SK-MEL-5 (cell line): Measurements from ENCODE around the genes CASP4, CASP5 and NPAT.

DNA sequence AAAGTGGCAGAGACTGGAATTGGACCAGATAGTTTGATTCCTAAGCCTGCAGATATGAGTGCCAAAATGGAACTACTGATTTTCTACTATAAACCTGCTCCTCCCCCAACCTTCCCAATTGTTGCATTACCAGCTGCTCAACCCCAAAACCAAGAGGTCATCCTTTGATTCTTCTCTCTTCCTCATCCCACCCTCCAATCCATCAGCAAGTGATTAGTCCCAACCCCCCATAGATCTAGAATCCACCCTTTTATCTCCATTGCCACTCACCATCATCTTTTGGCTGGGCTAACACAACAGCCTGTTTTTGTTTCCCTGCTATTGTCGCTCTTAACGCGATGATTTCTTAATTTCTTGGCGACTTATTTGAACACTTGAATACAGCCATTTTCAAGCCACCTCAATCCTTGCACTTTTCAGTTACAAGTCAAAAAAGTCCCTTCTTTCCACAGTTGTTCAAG is 2.6 kb downstream of the TMEM123 start:
RAMPAGE:
- cytosol, long total RNA, result no peak
- long total RNA, result no peak
- nucleus, long total RNA, result no peak

RAMPAGE:
- cytosol, long total RNA, result no peak
- long total RNA, result no peak
- nucleus, long total RNA, result no peak
These were observed 12.7 kb upstream of the TMEM123 start for GRCh38 chr11:102465239-102465660.

RAMPAGE:
- cytosol, long total RNA, result no peak
- long total RNA, result no peak
- nucleus, long total RNA, result no peak
These were observed 23.4 kb upstream of the TMEM123 start for GRCh38 chr11:102475838-102476515.

GRCh38 chr11:102599744-102600370 is 25.3 kb downstream of the MMP20 start:
RAMPAGE:
- cytosol, long total RNA, result no peak
- long total RNA, result no peak
- nucleus, long total RNA, result no peak

RAMPAGE:
- cytosol, long total RNA, result no peak
- long total RNA, result no peak
- nucleus, long total RNA, result no peak
These were observed 781 bp downstream of the DYNC2H1 start for GRCh38 chr11:103109983-103110430.

DNA sequence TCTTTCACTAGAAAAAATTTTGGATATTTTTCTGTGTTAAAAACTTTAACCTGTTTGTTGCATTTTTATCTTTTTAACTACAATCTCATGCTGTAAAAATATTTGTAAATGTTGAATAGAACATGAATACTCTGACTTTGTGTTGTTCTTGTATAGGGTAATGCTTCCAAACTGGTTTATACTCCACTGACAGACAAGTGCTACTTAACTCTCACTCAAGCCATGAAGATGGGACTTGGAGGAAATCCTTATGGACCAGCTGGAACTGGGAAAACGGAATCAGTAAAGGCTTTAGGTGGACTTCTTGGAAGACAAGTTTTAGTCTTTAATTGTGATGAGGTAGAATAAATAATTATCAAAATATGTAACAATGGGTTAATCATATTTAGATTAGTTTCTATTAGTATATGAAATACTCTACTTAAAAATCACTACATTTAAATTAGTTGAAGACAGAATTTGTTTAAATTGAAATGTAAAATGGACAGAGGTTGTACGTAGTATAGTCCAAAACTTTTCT is 60.8 kb downstream of the DYNC2H1 start:
RAMPAGE:
- cytosol, long total RNA, result no peak
- long total RNA, result no peak
- nucleus, long total RNA, result no peak

DNA sequence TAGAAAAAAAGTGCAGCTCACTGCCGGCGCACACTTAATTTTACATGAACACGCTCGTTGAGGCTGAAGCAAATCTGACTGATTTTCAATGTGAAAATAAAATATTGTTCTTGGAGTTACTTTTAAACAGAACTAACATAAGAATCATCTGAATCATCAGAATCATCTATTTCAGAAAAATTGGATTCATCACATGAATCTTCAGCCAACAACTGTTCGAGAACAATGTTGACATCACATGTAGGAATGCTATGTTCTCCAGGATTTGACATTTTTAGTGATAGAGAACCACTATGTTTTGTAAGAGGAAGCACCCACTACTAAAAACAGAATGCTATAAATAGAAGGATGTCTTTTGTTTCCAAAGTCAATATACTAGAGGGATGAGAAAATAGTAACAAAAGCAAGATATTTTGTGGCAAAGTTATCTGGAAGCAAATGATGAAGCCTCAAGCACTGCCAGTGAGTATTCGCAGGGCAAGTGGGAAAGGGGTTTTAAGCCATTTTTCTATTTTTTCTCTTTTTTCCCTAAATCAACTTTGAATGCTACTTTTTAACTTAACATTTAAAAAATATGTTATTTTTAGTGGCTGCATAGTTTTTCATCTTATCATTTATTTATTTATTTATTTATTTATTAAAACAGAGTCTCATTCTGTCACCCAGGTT is 263.3 kb upstream of the DDI1 start:
RAMPAGE:
- cytosol, long total RNA, result no peak
- long total RNA, result no peak
- nucleus, long total RNA, result no peak

DNA sequence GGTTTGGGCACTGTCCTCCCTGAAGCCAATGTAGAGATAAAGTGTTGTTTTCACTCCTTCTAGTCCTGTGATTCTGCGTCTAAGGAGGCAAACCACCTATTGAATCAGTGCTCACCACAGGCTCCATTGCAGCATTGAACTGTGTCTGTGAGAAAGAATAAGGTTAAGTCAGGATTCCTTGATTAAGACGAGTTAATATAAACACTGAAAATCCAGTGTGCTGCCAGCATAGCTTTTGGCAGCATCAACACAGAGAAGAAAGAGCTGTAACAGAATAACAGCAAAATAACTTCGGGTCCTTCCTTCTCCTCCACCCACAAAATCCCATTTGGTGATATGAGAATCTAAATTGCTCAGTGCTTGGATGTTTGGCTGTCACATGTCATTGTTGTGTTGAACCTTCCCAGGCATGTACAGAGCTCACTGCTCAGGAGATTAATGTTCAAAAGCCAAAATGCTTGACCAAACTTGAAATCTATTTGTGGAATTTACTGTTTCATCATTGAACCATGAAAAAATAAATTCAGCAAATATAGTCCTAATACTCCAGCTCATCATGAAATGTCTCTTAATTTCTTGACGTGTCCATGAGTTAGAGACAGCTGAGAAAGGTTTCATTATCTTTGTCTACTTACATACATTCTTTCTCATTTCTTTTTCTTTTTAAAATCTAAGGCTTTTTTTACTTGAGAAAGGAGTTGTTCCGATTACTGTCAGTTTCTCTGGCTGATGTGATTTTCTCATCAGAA is 185.1 kb upstream of the DDI1 start:
RAMPAGE:
- cytosol, long total RNA, result no peak
- long total RNA, result no peak
- nucleus, long total RNA, result no peak

RAMPAGE:
- cytosol, long total RNA, result no peak
- long total RNA, result no peak
- nucleus, long total RNA, result no peak
These were observed 107.0 kb upstream of the DDI1 start for GRCh38 chr11:103929381-103929916.

DNA sequence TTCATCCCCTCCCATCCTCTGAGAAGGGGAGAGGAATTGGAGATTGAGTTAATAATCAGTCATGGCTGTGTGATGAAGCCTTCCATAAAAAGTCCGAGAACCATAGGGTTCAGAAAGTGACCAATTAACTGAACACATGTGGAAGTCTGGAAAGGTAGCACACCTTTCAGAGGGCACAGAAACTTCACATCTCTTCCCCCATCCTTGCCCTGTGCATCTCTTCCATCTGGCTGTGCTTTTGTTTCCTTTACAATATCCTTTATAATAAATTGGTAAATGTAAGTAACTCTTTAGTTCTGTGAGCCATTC is 250.0 kb upstream of the PDGFD start:
RAMPAGE:
- cytosol, long total RNA, result no peak
- long total RNA, result no peak
- nucleus, long total RNA, result no peak

DNA sequence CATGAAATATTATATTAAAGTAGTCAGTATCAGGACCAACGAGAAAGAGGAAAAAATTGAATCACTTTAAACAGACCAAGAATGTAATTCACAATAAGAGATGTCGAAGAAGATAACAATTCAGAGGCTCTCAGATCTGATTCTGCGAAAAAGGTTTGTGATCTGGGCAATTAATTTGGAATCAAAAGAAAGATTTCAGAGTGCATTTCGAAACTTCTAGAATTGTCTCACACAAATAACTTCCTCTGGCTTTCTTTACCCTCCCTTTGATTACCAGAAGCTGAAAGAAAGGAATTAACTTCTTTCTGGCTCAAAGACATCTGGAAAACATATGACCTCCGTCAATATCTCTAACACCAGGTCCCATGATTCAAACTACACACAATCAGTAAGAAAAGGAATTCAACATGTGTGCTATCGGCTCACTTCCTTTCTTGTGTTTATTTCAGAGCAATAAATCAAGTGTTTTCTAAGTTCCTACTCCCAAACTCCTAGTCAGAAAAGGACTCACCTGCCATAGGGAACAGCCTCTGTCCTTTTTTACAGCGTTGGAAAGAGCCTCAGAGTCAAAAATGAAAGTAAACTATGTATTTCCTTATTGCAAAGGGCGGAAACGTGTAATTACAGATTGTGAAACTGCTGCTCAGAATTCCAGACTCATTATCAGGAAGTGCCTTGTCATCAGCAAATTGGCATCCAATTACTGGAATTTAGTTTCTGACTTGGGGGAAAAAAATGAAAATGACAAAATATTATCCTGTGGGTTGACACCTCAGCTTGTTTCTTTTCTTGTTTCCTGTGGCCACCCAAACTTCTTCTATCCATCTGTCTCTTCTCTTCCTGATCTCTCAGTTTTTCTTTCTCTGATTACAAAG is at the start of gene CASP4:
TSS of gene CASP4 (minus strand) at position 567 of the 875 bp plus-strand sequence.
RAMPAGE:
- cytosol, long total RNA, result start-site peak on the minus strand centred at position 550 of the sequence, 37 bp wide, 439 and 203 reads in 2 replicates
- long total RNA, result start-site peak on the minus strand centred at position 549 of the sequence, 27 bp wide, 230 and 248 reads in 2 replicates
- nucleus, long total RNA, result start-site peak on the minus strand centred at position 552 of the sequence, 33 bp wide, 100 and 46 reads in 2 replicates

DNA sequence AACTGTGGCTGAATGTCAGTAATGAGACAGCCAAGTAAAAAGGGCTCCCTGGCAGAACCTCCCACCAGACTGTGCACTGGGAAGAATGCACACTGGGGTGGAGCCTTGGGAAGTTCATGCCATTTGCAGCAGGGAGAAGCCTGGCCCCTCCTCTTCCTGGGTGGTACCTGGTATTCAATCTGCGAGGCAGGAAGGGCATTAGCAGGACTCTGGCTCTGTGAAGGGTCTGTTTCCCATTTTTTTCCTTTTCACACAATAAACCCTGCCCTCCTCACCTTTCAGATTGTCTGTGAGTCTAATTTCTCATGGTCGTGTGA is 26.5 kb upstream of the CASP4 start:
RAMPAGE:
- cytosol, long total RNA, result no peak
- long total RNA, result no peak
- nucleus, long total RNA, result no peak

DNA sequence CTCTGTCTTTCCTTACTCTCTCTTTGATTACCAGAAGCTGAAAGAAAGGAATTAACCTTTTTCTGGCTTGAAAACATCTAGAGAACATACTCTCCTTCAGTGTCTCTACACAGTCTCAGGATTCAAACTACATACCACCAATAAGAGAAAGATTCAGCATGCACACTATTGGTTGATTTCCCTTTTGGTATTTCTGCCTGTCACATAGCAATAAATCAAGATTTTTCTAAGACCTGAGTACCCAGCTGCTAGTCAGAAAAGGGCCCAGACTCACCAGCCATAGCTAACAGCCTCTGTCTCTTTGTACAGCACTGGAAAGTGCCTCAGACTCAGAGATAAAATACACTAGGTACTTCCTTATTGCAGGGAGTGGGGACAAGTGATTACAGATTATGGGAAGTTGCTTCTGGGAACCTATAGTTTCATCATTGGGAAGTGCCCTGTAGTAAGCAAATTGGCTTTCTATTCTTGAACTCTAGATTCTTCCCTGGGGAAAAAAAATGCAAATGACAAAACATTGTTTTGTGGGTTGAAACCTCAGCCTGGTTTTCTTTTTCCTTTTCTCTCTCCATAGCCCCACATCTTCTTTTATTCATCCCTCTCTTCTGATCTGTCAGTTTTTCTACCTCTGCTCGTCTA is at the start of gene CASP5:
TSS of gene CASP5 (minus strand) at position 313 of the 639 bp plus-strand sequence.
RAMPAGE:
- cytosol, long total RNA, result no peak
- long total RNA, result no peak
- nucleus, long total RNA, result no peak

DNA sequence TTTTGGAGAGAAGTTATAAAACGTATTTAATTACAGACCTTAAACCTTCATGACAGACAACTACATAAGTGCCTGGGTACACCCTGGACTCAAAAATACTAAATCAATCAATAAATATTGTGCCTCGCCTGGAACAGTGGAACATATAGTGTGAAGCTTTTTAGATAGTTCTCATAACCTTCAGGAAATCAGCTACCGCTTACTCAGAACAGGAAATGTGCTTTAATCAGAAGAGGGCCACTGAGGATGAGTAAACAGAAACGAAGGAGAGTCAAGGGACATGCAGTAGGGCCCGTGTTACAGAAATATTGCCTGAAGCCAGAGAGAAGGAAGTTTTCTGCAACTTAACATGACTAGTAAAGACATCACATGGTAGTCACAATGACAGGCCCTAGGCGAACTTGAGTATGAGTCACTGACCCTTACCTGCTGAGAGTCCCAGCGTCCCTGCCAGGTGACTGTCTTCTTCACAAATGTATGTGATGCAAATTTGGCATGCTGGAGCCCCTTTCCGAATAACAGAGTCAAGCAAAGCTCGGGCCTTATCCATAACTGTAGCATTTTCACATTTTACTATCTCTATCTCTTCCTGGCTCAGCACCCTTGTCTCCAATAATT is 39.4 kb downstream of the CARD18 start:
RAMPAGE:
- cytosol, long total RNA, result no peak
- long total RNA, result no peak
- nucleus, long total RNA, result no peak

DNA sequence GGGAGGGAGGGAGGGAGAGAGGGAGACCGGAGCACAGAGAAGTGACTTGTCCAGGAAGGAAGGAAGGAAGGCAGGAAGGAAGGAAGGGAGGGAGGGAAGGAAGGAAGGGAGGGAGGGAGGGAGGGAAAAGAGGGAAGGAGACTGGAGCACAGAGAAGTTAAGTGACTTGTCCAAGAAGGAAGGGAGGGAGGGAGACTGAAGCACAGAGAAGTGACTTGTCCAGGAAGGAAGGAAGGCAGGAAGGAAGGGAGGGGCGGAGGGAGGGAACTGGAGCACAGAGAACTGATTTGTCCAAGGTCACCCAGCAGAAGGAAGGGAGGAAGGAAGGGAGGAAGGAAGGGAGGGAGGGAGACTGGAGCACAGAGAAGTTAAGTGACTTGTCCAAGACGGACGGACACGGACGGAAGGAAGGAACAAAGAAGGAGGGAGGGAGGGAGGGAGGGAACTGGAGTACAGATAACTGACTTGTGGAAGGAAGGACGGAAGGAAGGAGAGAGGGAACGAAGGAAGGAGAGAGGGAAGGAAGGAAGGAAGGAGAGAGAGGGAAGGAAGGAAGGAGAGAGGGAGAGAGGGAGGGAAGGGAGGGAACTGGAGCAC is 1.7 kb downstream of the SLC35F2 start:
RAMPAGE:
- cytosol, long total RNA, result no peak
- long total RNA, result no peak
- nucleus, long total RNA, result no peak

DNA sequence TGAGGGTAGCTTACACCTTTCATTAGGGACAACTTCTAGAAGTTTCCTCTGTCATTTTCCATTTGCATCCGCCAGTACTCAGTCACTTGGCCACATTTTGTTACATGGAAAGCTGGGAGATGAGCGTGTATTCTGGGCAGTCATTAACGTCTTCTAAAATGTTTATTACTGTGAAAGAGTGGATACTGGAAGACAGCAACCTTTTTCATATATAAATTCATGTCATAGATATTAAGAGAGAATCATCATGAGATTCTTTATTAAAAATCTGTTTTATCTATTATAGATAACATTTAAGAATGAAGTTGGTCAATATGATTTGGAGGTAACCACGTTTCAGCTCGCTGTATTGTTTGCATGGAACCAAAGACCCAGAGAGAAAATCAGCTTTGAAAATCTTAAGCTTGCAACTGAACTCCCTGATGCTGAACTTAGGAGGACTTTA is 26.1 kb upstream of the ACAT1 start:
RAMPAGE:
- cytosol, long total RNA, result no peak
- long total RNA, result no peak
- nucleus, long total RNA, result no peak

RAMPAGE:
- cytosol, long total RNA, result no peak
- long total RNA, result no peak
- nucleus, long total RNA, result no peak
These were observed 1.1 kb downstream of the NPAT start for GRCh38 chr11:108221142-108221861.

RAMPAGE:
- cytosol, long total RNA, result start-site peak on the minus strand at chr11:108222605-108222649, 323 and 204 reads in 2 replicates
- long total RNA, result no peak
- nucleus, long total RNA, result start-site peak on the minus strand at chr11:108222596-108222620, 556 and 89 reads in 2 replicates
These were observed at the start of gene NPAT for GRCh38 chr11:108222504-108222852. NPAT (minus strand) TSS chr11:108222638.

DNA sequence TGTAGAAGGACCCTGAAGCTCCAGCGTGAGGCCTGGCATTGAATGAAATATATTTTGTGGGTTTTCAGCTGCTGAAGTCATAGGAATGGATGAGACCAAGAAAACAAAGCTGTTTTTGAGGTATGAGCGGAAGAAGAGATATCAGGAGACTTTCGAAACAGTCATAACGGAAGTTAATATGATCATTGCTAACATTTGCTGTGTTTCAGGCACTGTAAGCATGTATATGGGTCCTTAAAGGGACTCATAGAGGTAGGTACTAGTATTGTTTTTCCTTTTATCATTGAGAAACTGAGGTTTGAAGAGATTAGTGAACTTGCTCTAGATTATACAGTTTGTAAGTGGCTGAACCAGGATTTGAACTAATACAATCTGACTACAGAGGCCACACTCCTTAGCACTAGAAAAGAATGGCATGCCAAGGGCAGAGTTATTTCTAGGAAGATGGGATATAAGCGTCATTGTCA is 1.1 kb downstream of the ATM start:
RAMPAGE:
- cytosol, long total RNA, result start-site peak on the plus strand centred at position 209 of the sequence, 131 bp wide, 191 and 160 reads in 2 replicates
- long total RNA, result start-site peak on the plus strand centred at position 189 of the sequence, 83 bp wide, 158 and 127 reads in 2 replicates
- nucleus, long total RNA, result no peak

DNA sequence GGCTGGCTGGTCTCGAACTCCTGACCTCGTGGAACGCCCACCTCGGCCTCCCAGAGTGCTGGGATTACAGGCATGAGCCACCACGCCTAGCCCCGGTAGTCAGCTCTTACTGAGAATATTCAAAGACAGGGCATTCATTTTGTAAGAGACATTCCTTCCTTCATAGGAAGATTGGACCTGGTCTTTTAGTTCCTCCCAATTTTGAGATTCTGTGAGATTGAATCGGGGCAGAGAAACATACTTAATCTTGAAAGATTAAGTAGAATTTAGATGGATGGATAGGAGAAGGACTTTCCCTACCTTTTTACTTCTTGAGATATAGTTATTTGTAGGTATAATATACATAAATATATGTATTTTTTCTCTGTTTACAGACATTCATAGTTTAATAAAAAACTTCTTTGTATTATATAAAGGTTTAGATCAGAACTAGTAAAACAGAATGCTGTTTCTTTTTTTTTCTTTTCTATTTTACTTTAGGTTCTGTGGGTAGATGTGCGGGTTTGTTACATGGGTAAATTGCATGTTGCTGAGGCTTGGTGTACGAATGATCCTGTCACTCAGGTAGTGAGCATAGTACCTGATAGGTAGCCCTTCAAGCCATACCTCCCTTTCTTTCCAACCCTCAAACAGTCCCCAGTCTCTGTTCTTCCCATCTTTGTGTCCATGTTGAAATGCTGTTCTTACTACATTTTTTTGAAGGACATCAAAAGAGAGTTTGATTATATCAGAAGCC is 3.0 kb downstream of the ATM start:
RAMPAGE:
- cytosol, long total RNA, result no peak
- long total RNA, result no peak
- nucleus, long total RNA, result no peak